GM06990 (cell line): Measurements from ENCODE around the gene CPN1.

- RRBS: no CpG with 5 or more reads among the region's 4 CpGs
Measured at GRCh38 chr10:99667092-99667559, 7.8 kb downstream of the ENTPD7 start.

GRCh38 chr10:99733845-99734067 lies 1.7 kb downstream of the CUTC start:
- RRBS: no CpG with 5 or more reads among the region's 2 CpGs

DNA sequence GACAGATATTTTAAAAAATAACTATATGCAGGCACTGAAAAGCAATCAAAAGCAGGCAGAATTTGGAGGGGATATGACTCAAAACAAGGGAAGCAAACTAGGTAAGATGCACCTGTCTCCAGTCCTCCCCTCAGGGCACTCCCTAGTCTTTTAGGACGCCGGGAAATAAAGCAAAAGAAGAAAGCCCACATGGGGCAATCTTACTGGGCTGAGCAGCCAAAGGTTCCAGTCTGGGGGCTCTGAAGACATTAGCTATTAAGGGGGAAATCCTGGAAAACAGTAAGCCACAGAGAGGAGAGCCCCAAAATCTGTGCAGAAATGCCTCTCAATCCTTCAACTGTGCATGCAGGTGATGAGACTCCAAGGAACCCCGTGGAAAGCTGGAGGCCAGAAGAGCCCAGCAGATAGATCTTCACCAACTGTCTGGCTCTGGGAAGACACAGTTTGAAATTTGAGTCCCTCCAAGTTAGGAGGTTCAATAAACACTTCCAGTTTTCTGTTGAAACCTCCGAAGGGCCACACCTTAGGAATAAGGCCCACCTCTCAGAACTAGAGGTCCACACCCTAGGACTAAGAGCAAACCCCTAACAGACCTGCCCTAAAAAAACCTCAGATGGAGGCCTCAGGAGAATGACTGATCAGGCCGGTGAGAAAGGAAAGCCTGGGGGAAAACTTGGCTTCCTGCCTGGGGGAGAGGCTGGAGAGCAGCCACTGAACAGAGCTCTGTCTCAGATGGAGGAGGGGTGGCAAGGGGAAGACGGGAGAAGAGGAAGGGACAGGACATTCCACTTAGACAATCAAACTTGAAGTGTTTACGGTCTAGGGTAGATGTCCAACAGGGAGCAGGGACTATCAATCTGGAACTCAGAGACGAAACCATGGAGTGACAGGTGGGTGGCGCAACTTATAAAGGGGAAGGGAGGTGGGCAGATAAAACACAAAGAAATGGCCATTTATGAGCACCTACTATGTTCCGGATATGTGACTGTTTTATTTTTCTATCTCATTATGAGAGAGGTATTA lies 83.0 kb downstream of the DNMBP start:
- RRBS: no CpG with 5 or more reads among the region's 10 CpGs

DNA sequence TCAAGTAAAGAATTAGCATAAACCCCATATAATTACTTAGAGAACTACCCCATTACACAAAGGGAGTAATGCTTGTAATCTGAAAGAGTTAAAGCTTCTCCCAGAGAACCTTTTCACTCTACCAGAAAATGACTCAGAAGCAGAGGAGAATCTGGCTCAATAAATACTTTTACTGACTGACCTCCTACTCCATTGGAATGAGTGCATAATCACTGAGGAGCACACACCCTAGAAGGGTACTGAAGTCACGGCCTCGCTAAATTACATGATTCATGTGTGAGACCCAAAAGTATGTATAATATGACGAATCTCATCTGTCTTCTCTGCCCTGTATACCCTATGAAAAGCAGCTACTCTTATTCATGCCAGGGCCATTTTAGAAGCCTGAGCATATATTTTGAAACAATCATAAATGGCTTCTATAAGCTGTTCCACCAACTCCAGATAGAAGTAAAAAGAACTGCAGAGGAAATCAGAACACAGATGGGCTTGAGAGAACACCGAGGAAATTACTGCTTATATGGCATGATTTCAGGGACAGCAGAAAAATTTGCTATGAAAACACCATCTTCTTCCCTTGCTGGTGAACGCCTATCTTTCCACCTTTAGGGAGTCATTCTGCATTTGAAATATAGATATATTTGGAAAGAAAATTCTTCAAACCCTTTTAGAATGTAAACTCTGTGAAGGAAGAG lies 32.6 kb downstream of the DNMBP start:
- RRBS: no CpG with 5 or more reads among the region's 5 CpGs

- RRBS: no CpG with 5 or more reads among the region's 10 CpGs
Measured at GRCh38 chr10:100010374-100010846, 663 bp upstream of the DNMBP start.

DNA sequence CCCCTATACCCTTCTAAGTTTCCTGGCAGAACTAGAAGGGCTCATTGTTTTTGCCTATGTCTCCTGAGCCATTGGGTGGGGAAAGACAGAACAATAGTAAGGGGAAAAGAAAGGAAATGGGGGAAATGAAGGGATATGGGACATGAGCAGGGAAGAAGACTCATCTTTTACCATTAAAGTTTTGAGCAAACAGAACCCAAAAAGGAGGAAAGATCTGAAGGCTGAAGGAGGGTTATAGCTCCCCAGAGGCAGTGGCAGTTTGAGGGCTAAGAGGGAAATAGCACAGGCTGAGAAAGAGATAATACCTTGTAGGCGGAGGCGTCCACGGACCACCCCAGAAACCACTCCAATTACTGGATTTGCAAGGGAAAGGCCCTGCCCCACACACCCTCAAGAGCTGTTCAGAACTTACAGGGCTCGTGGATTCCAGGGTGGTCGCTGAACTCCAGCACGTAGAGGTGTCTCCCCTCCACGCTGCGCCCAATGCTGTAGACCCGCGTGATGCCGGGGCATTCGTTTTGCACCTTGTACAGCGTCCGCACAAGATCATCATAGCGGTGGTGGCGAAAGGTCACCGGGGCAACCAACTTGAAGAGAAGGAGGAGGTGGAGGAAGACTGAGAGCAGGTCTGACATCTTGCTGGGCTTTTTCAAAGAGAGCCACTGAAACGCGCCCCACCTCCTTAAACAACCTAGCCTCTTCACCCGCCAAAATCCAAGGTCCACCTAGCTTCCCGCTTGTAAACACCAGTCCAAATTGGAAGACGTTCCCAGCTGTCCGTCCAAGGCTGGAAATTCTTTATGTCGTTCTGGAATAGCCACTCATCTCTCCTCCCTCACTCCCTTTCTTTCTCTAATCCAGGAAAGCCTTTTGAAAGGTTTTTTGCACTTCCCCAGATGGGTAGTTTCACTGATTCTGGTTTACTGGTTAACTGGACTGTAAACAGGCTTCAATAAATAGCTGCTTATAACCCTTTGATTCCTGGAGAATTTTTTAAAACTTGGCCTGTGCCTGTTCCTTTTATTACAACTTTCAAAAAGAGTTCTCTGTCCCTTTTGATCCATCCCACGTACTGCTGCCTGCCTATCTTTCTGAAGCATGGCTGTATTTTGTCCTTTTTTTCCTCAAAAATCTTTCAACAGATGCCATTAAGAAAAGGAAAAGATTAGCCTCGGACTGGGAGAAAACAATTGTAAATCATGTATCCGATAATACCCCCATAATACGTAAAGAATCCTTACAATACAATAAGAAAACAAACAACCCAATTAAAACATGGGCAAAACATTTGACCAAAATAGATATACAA lies at the start of gene CPN1:
TSS of gene CPN1 (minus strand) at position 879 of the 1,309 bp plus-strand sequence.
- RRBS: 79% methylated on average over 7 of the region's 28 CpGs

- RRBS: no CpG with 5 or more reads among the region's 6 CpGs
Measured at GRCh38 chr10:100364186-100364658, 17.2 kb downstream of the SCD start.

DNA sequence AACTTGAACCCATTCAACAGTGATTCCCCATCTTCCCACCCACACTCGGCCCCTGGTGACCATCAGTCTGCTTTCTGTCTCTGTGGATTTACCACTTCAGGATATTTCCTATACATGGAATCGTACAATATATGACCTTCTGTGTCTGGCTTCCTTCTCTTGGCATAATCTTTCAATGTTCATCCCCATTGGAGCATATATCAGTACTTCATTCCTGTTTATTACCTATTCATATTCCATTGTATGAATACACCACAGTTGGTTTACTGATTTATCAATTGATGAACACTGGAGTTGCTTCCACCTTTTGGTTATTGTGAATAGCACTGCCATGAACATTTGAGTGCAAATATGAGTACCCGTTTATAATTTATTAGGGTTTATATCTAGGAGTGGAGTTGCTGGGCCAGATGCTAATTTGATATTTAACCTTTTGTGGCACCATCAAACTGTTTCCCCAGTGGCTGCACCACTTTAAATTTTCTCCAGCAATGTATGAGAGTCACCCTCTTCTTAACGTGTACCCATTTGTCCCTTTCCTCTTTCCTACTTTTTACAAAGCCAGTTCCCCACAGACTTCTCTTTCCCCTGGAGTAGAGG lies 25.4 kb downstream of the SCD start:
- RRBS: no CpG with 5 or more reads among the region's 4 CpGs

DNA sequence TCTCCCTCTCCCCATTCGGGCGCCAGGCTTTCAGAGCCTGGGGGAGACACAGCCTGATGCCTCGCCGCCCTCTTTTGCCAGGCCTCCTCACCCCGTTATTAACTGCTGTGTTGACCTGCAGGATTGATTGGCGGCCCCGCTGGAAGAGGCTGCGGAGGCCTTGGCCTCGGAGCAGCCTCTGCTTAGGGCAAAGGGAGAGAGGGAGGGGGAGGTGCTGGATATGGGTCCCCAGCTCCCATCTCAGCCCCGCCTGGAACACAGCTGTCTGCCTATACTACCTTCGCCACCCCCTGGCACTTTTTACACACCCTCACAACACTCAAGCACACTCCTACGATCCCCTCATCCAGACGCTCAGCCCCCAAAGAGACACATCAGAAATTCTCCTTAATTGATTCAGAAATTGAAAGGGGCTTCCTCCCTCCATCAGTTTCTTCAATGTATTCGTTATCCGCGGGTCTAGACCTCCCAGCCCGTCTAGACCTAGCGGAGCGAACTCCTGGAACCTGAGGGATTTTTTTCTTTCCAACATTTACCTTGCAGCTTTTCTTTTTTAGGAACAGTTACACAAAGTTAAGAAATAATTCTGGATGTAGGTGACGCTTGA lies 7.1 kb upstream of the PAX2 start:
- RRBS: no CpG with 5 or more reads among the region's 20 CpGs

GRCh38 chr10:100745966-100746389 lies 596 bp downstream of the PAX2 start:
- RRBS: 17% methylated on average over 22 of the region's 42 CpGs

DNA sequence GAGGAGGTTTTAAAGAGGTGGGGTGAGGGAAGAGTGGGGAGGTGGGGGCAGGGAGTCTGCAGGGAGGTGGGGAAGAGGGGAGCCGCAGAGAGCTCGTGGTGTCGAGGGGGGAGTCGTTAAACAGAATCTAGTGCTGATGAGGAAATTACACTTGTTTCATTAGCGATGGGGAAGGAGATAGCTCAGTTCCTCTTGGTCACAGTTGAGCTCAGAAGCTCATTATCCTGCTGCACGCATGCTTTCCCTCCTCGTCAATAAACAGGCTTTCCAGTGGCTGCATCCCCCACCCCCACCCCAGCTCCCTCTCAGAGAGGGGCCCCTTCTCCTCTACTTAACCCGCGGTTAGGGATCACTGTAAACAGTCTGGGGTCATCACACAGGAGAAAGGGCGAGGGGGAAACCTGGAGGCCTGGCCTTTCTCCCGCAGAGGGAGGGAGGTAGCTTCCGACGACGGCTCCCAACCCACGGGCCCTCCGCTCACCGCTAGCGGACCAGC lies 80.6 kb downstream of the PAX2 start:
- RRBS: no CpG with 5 or more reads among the region's 18 CpGs

DNA sequence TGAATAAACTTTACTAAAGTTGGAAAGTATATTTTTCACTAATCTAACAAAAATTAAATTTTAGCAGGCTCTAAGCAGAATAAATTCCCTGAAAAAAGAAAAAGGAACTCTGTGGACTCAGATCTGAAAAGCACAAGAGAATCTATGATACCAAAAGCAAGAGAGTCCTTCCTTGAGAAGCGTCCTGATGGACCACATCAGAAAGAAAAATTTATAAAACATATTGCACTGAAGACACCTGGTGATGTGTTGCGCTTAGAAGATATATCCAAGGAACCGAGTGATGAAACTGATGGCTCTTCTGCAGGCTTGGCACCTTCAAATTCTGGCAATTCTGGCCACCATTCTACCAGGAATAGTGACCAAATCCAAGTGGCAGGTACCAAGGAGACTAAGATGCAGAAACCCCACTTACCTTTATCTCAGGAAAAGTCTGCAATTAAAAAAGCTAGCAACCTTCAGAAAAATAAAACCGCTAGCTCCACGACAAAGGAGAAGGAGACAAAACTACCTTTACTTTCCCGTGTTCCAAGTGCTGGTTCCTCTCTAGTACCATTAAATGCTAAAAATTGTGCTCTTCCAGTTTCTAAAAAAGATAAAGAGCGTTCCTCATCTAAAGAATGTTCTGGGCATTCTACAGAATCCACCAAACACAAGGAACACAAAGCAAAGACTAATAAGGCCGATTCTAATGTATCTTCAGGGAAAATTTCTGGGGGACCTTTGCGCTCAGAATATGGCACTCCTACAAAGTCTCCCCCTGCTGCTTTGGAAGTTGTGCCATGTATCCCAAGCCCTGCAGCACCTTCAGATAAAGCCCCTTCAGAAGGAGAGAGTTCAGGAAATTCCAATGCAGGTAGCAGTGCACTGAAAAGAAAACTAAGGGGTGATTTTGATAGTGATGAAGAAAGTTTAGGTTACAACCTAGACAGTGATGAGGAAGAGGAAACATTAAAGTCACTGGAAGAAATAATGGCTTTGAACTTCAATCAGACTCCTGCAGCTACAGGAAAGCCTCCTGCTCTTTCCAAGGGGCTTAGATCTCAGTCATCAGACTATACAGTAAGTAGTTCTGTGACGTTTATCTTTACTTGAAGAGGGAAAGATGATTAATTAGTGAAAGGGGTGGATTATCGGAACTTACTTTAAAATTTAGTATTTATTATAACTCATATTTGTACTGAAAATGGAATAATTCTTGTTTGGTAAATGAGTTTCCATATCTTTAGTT lies 11.6 kb downstream of the SLF2 start:
- RRBS: no CpG with 5 or more reads among the region's 11 CpGs

GRCh38 chr10:100971116-100971892 lies 2.0 kb downstream of the SEMA4G start:
- RRBS: no CpG with 5 or more reads among the region's 3 CpGs

- RRBS: no CpG with 5 or more reads among the region's 8 CpGs
Measured at GRCh38 chr10:100972495-100973101, 3.3 kb downstream of the SEMA4G start.

- RRBS: 19% methylated on average over 4 of the region's 32 CpGs
Measured at GRCh38 chr10:101000003-101001090, 739 bp downstream of the LZTS2 start.

DNA sequence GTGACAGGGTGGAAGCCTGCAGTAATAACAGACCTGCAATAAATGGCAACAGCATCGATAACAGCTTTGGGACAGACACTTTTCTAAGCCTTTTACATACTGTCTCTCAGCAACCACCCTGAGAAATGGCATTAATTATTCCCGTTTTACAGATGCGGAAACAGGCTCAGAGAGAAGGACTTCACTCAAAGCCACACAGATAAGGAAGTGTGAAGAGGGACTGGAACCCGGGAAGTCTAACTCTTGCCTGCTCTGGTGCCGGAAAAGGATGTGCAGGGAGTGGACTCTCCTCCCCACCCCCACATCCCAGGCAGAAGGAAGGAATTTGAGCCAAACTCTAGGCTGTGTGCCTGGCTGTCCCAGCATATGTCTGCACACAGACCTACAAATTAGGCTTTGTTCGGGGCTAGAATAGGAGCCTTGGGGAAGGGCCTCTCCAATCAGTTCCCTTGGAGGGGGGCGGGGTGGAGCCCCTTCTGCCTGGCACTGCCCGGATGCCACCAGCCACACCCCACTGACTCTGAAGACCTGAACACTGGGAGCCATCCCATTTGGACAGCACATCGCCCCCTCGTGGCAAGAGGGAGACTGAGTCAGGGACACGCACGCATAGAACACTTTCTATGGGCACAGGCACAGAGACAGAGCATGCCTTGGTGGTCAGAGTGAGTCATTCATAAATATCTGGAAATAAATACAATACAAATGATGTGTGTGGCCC lies 13.0 kb downstream of the LZTS2 start:
- RRBS: no CpG with 5 or more reads among the region's 12 CpGs

GRCh38 chr10:101039981-101040899 lies 9.2 kb downstream of the SFXN3 start:
- RRBS: no CpG with 5 or more reads among the region's 9 CpGs

DNA sequence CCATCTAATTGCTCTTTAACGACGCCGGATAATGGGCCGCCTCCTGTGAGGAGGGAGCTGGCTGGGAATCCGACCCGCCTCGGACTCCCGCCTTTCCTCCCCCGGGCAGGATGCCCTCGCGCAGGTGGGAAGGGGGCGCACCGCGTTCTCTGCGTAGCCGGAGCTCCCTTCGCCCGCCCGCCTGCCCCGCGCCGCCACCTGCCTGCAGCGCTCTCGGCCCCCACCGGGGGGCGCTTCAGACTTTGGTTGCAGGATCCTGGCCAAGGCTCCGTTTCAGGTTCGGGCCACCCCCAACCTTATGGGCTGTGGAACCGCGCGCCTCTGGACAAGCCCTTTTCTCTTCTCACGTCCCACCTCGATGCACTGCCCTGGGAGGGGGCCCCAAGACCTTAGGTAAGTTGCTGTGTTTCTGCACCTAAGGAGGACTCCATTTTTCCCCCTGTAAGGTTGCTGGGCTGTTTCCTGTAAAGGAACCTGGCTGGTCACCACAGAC lies 11.5 kb upstream of the KAZALD1 start:
- RRBS: 3% methylated on average over 25 of the region's 33 CpGs

GRCh38 chr10:101575751-101576355 lies 12.2 kb downstream of the POLL start:
- RRBS: no CpG with 5 or more reads among the region's 5 CpGs